ENCODE measurements around the genes SLC28A3 and NAA35.

DNA sequence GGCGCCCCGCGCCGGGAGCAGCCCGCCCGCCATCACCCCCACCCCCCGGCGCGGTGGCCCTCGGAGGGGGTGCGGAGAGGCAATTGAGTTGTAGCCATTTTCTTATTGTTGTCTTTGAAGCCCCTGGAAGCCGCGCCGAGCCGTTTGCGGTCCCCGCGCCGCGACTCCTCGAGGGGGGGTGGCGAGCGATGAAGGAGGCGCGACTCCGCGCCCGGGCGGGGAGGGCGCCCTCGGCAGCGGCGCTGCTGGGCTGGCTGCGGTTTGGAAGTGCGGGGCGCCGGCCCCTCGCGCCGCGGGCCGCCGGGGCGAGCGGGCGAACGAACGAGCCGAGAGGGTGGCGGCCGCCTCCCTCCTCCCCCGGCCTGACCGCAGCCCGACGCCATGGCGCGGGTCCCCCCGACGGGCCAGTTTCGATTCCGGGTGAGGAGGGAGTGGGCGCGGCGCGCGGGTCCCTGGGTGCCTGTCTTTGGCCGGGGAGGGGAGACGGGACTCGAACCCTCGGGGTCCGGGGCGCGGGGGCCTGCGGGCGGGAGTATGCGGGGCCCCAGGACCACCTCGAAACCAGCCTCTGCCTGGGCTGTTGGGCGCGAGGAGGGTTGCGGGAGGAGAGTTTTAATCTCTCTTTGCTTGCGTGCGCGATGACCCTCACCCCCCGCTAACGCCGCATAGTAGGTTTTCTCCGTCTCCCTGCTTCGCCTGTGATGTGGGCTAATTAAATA is 1.3 kb downstream of the TLE4 start:
- PRO-cap: no peak

GRCh38 chr9:79574119-79574330 is 2.3 kb downstream of the TLE4 start:
- PRO-cap: no peak

DNA sequence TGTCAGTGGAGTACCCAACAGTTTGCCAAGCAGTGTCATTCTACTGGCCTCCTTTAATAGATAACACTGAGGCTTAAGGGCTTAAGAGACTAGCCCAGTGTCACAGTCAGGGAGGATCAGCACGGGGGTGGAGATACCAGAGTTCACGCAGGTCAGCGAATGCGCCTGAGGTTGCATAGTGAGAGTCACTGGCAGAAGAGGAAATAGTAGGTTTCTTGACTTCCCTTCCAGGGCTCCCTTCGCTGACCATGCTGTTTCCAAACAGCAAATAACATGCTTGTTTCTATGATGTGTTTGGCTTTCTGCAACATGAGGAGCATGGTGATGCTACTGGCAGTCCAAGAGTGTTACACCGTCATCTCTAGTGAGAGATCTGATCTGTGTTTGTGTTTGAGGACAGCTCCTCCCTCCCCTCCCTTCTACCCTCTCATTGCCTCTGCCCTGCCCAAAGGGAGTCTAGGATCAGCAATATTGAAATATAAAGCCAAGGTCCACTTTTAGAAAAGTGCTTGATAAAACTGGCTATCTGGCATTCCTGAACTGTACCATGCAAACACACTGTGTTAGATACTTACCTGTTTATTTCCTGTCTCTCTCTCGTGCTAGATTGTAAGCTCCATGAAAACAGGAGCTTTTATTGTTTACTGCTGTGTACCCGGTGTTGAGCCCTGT is 12.3 kb downstream of the TLE4 start:
- PRO-cap: no peak

- PRO-cap: no peak
Observed at GRCh38 chr9:79669817-79670168, 98.0 kb downstream of the TLE4 start.

DNA sequence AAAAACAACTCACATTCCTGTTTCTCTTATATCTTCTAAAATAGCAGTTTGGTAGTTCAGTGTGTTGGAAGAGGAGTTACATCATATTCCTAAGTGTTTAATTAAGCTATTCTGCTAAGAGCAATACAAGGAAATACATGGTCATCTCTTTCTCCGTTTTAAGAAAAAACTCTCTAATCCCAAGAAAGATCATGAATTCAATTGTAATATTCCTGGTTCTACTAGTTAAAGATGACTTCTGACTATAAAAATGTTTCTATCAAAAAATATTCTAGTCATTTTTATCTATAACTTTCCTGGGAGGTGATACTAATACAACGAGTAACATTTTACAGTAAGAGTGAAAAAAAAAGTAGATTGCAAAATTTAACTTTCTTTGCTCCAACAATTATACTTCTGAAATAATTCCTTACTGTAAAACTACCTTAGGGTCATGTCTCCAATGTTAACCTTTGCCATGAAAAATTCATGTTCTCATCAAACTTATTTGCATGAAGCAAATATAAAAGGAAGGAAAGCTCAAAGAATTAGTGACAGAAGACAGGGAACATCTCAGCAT is 505.3 kb downstream of the TLE1 start:
- PRO-cap: no peak

- PRO-cap: no peak
Observed at GRCh38 chr9:81522737-81523192, 166.6 kb downstream of the TLE1 start.

- PRO-cap: no peak
Observed at GRCh38 chr9:81633724-81634431, 55.5 kb downstream of the TLE1 start.

- PRO-cap: no peak
Observed at GRCh38 chr9:81877082-81877338, 51.2 kb upstream of the SPATA31D4 start.

DNA sequence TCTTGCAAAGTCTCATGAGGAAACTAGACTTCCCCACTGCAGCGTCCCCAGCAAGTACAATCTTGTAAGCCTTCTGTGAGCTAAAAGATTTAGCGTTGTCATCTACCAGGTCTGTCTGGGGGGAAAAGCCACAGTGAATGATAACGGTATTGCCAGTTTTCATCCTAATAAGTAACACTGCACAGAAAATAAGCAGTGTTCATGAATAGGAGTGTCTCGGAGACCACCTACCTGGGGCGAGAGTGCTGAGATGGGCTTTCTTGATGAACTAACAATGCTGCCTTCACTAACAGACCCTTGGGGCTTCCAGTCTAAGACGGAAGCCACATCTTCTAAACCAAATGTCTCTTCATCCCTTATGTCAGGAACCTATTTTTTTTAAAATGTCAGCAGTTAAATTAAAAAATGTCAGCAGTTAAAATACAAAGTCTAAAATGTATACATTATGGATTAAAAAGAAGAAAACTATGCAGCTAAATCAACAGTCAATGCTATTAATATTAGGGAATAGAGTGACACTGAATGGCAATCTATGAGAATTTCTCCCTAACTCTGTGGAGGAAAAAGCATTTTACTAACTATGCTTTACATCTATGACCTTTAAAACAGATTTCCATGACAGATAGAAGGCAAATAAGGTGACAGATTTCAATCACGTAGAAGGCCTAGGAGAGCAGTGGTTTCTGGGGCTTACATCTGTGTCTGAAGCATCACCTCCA is 62.6 kb downstream of the RASEF start:
- PRO-cap: no peak

DNA sequence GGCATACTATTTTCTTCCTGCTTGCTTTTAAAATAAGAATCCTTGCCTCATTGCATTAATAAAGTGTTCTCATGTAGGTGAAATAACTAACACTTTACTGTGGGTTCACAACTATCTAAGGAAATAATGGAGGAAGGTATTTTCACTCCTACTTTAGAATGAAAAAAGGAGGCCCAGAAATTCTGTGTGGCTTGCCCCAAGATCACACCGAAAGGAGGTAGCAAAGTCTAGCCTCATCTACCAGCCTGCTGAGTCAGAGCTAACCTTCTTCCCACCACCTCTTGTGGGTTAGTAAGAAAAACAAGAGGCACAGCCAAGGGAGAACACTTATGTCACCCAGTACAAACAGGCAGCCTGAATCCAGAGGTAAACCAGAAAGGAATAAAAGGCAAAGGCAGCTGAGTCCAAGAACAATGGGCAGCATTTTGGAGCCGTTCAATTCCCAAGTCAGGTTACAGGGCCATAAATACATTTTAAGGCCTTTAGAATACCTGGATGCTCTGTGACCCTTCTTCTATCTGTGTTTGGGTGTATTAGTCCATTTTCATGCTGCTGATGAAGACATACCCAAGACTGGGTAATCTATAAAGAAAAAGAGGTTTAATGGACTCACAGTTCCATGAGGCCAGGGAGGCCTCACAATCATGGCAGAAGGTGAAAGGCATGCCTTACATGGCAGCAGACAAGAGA is 91.9 kb upstream of the RASEF start:
- PRO-cap: no peak

DNA sequence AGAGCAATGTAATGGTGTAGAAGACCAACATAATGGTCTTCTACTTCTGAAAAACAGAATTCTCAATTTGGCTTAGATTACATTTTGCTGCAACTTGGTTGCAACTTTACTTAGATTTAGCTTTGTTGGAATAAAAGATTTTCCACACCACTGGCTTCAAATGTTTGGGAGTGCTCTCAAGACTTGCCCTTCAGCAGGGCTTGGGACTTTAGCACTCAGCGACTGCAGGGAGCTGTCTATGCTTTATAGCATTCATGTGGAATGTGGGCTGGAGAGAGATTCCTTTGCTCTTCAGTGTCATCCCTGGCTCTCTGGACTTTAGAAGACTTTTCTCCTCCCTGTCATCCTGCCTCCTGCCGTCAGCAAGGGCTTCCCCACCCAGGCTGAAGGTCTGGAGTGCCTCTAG is 211.0 kb downstream of the FRMD3 start:
- PRO-cap: no peak

GRCh38 chr9:83629598-83630277 is 6.8 kb downstream of the IDNK start:
- PRO-cap: no peak

GRCh38 chr9:83657190-83657975 is 34.4 kb downstream of the IDNK start:
- PRO-cap: no peak

DNA sequence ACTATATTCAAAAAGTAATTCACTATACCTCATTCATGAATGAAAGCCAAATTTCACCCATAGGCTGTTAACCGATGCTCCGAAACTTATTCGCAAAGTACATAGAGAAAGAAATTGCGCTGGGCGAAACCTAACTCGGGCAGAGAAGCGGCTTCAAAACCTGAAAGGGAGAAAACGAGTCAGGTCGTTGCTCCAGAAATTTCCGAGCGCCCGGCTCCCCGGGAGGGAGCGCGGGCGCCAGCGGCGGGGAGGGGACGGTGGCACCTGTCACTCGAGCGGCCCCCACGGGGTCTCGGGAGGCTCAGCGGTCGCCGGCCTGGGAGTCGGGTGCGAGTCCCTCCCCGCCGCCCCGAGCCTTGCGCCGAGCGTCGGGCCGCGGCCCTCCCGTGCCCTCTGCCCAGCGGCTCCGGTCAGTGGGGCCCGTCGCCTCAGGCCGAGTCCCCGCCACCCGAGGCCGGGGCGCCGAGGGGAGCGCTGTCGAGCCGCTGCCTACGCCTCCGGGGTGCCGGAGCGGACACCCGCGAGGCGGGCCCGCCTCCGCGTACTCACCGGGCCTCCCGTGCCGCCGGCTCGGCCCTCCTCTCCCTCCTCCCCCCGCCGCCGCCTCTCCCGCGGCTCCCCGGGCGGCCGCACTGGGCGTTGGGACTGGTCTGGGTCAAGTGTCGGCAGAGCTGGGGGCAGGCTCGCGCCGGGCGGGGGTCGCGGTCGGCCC is 445 bp downstream of the GKAP1 start:
- PRO-cap: no peak

DNA sequence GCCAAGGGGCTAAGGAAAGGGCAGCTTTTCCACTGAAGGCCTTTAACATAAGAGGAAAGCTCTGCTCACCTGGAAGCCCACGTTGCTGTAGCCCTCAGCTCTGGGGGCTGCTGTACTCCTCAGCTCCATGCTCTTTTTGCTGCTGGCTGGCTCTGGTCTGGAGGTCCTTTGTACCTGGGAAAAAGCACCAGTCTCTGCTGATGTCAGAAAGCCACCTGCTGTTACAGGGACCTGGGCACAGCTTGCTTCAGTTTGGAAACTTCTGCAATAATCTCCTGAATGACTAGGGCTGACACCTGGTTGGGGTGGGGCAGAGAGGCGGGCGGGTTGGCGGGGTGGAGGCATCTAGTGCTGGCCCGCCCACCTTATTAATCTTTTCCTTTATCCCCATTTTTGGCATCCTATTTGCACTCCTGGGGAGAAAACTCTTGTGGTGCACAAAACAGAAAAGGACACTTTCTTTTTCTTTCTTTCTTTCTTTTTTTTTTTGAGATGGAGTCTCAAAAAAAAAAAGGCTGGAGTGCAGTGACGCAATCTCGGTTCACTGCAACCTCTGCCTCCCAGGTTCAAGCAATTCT is at the start of gene SLC28A3:
Gene SLC28A3, minus strand, starts transcription at position 254 of the 578 bp plus-strand sequence.
- PRO-cap: no peak

DNA sequence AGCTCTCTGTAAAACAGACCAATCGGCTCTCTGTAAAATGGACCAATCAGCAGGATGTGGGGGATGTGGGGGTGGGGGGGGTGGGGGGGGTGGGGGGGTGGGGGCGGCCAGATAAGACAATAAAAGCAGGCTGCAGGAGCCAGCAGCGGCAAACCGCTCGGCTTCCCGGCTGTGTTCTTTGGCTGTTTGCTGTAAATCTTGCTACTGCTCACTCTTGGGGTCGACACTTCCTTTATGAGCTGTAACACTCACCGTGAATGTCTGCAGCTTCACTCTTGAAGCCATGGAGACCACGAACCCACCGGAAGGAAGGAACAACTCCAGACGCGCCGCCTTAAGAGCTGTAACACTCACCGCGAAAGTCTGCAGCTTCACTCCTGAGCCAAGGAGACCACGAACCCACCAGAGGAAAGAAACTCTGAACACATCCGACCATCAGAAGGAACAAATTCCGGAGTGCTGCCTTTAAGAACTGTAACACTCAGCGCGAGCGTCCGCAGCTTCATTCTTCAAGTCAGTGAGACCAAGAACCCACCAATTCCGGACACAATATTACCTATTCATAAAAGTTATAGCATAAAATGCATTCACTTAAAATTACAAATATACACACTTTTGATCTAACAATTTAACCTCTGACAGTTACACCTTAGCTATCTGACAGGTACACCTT is 451.7 kb downstream of the AGTPBP1 start:
- PRO-cap: no peak

DNA sequence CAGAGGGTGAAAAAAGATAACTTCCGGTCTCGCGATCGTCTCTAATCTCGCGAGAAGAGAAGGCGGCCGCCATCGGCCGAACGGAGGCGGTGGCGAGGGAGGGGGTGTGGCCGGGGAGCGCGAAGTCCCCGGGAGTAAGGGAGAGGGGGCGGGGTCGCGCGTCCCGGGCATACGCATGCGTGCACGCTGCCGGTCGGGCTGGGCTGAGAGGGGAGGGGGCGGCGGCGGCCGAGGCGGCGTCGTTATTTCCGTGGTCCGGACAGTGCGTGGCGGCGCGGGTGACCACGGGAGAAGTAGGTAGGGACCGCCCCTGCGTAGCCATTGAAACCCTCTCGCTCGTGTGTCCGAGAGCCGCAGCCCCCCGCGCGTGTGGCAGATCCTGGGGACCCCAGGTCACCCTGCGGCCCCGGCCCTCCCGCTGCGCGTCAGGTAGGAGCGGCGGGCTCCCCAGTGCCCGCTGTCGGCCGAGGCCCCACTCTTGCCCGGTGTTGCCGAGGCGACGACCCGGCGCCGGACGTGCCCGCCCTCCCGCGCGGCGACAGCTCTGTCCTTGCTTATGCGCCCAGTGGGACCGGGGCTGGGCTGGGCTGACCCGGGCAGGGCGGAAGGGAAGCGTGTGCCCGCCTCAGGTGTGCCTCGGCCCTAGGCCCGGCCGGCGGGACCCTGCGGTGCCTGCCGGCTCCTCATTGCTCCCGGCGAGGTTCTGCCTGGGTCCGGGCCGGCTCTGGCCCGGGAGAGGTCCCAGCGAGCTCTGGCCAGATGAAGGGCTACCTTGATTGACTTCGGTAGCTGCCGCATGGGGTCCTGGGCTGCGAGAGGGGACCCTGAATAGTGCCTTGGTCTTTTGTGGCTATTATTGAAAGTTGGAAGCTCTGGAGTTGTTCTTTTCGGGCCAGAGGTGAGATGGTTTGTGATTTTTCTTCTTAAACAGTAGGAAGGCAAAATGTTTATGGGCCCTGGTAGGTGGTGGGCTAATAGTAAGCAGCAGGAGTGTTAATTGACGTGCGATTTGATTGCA is at the start of gene NAA35:
Gene NAA35, plus strand, starts transcription at position 170 of the 1,018 bp plus-strand sequence.
- PRO-cap: bidirectional peak, plus-strand start at position 206 of the sequence, minus-strand start outside the sequence; bidirectional peak, plus-strand start at position 566 of the sequence, minus-strand start at position 518 of the sequence

GRCh38 chr9:86062776-86063589 is 36.4 kb downstream of the GOLM1 start:
- PRO-cap: no peak

GRCh38 chr9:86354734-86355358 is 636 bp upstream of the TUT7 start:
- PRO-cap: bidirectional peak, plus-strand start at chr9:86354826, minus-strand start at chr9:86354829

DNA sequence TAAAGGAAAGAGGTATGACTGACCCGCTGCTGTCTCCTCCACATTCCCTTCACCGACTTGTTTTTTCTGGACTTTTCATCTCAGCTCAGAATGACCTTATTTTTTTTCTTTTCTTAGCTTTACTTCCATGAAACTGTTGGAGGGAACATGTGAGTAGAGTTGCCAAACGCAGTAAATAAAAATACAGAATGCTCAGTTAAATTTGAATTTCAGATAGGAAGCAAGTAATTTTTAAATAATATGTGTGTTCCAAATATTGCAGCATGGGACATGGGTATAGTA is 230.1 kb upstream of the TUT7 start:
- PRO-cap: no peak